Pericardium fibroblast (primary cell): ENCODE measurements around the genes KMT5C, TMEM190, FIZ1, ZNF865, U2AF2 and NLRP4.

- RAMPAGE, long total RNA, result no peak
Measured at GRCh38 chr19:55279359-55279754, 553 bp downstream of the HSPBP1 start.

GRCh38 chr19:55339033-55340018 lies at the start of gene KMT5C:
Gene KMT5C (plus strand): TSS chr19:55339876.
- RAMPAGE, long total RNA, result start-site peak on the plus strand at chr19:55339870-55339909, 37 and 14 reads in 2 replicates

- RAMPAGE, long total RNA, result no peak
Measured at GRCh38 chr19:55345594-55346521, 6.2 kb downstream of the KMT5C start.

DNA sequence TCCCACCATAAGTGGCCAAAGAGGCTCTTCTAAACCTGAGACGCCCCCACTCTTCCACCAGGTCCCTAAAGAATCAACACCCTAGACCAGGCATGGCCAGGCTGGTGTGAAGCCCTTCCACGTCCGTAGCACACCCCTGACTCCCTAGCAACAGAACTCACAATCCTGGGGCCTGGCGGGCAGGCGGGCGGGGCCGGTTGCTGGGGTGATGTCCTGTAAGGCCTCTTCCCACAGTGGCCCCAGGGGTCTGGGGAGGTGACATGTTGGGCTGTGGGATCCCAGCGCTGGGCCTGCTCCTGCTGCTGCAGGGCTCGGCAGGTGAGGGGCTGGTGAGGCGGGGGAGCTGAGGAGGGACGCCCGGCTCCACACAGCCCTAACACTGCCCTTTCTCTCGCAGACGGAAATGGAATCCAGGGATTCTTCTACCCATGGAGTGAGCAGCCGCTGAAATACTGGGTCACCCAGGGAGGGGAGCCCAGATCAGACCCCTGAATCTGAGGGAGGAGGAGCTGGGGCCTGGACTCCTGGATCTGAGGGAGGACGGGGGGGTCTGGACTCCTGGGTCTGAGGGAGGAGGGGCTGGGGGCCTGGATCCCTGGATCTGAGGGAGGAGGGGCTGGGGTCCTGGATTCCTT lies at the start of gene TMEM190:
Gene TMEM190, plus strand, starts transcription at position 233 of the 635 bp plus-strand sequence.
- RAMPAGE, long total RNA, result no peak

- RAMPAGE, long total RNA, result no peak
Measured at GRCh38 chr19:55406297-55407560, 859 bp downstream of the UBE2S start.

GRCh38 chr19:55441753-55442302 lies 1.3 kb downstream of the SHISA7 start:
- RAMPAGE, long total RNA, result no peak

DNA sequence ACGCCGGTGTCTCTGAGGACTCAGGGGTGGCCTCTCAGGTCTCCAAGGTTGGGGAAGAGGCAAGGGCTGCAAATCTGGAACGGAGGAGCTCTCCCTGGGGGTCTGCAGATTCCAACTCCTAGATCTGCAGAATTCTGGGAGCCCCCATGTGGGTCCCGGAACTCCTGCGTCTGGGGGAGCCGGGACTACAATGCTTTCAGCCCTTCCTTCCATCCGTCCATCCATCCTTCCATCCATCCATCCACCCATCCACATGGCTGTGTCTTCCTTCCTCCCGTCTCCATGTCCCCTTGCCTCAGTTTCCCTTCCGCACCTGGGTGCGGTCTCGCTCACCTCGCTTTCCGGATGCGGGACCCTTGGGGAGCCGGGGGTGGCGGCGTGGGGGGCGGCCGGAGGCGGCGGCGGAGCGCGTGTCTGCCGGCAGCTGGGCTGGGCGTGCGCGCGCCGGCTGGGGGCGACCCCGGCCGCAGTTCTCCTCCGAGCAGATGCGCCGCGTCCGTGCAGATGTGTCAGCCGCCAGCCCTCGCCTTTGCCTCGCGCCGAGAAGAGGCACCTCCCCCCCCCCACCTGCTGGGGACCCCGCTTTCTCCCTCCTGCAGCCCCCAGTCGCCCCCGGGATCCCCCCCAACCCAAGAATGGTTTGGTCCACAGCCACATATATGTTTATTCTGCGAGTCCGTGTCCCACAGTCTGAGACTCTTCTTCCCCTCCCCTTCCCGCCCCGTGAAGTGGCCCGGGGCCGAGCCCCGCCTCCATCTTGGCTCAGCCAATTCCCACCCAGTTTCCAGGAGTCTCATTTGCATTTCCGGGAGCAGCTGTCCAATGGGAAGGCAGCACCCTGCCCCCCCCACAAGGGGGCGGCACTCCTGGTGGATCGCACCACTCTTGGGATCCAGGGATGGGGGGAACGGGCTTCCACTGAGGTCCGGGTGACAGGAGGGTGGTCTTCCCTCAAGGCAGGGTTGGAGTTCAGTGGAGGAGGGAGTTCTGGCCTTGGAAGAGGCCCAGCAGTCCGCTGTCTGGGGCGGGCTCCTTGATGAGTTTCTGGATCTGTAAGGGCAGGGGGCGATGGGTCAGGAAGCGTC lies 8.8 kb downstream of the ISOC2 start:
- RAMPAGE, long total RNA, result no peak

DNA sequence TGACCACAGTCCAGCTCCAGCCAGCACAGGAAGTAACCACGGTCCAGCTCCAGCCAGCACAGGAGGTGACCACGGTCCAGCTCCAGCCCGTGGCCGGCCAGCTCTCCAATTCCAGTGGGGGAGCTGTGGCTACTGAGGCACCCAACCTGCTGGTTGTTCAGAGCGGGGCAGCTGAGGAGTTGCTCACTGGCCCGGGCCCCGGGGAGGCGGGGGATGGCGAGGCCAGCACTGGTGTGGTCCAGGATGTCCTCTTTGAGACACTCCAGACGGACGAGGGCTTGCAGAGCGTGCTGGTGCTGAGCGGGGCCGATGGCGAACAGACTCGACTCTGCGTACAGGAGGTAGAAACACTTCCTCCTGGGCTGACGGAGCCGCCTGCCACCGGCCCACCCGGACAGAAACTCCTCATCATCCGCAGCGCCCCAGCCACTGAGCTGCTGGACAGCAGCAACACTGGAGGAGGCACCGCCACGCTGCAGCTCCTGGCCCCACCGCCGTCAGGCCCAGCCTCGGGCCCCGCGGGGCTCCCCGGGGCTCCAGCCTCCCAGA lies 1.2 kb upstream of the NAT14 start:
- RAMPAGE, long total RNA, result no peak

DNA sequence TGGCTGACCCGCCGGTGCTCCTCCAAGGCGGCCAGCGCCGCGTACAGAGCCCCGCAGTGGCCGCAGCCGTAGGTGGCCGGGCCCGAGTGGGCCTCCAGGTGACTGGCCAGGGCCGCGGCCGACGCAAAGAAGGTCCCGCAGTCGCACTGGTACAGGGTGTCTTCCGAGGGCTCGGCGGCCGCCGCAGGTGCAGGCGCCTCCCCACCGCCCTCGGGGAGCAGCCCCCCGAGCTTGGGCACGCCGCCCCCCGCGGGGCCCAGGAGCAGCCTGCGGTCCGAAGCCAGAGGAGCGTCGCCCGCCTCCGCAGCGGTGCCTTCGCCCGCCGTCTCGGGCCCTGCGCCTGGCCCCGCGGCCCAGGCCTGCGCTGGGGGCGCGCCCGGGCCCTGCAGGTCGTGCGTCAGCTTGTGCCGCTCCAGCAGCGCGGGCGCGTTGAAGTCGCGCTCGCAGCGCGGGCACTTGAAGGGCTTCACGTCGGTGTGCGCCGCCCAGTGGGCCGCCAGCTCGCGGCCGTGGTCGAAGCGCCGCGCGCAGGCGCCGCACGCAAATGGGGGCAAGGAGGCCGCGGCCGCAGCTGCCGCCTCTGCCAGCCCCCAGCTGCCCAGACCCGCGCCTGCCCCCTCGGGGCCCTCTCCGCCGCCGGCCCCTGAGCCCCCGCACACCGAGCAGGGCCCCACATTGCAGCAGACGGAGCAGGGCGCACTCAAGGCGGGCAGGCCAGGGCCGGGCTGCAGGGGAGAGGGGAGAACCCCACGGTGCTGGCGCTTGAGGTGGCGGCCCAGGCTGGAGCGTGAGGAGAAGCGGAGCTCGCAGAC lies 6.3 kb downstream of the FIZ1 start:
- RAMPAGE, long total RNA, result no peak

GRCh38 chr19:55598599-55599862 lies at the start of gene FIZ1:
Gene FIZ1 (minus strand): TSS chr19:55599517.
- RAMPAGE, long total RNA, result no peak

GRCh38 chr19:55604975-55605860 lies at the start of gene ZNF865:
Gene ZNF865 (plus strand): TSS chr19:55605647.
- RAMPAGE, long total RNA, result no peak

- RAMPAGE, long total RNA, result no peak
Measured at GRCh38 chr19:55635877-55637031, 4.5 kb upstream of the ZNF580 start.

- RAMPAGE, long total RNA, result no peak
Measured at GRCh38 chr19:55642730-55643549, 509 bp upstream of the ZNF581 start.

DNA sequence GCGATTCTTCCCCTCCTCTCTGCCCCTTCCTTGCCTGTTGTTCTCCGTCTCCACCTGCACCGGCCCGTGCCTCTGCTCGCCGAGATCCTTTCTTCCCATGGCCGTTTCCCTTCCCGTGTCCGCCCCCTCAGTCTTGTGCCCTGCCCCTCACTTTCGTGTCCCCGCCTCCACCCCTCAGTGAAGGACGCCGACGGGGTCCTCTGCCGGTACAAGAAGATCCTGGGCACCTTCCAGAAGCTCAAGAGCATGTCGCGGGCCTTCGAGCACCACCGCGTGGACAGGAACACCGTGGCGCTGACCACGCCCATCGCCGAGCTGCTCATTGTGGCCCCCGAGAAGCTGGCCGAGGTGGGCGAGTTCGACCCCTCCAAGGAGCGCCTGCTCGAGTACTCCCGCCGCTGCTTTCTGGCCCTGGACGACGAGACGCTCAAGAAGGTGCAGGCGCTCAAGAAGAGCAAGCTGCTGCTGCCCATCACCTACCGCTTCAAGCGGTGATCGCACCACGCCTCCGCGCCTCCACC lies 2.5 kb upstream of the U2AF2 start:
- RAMPAGE, long total RNA, result no peak

DNA sequence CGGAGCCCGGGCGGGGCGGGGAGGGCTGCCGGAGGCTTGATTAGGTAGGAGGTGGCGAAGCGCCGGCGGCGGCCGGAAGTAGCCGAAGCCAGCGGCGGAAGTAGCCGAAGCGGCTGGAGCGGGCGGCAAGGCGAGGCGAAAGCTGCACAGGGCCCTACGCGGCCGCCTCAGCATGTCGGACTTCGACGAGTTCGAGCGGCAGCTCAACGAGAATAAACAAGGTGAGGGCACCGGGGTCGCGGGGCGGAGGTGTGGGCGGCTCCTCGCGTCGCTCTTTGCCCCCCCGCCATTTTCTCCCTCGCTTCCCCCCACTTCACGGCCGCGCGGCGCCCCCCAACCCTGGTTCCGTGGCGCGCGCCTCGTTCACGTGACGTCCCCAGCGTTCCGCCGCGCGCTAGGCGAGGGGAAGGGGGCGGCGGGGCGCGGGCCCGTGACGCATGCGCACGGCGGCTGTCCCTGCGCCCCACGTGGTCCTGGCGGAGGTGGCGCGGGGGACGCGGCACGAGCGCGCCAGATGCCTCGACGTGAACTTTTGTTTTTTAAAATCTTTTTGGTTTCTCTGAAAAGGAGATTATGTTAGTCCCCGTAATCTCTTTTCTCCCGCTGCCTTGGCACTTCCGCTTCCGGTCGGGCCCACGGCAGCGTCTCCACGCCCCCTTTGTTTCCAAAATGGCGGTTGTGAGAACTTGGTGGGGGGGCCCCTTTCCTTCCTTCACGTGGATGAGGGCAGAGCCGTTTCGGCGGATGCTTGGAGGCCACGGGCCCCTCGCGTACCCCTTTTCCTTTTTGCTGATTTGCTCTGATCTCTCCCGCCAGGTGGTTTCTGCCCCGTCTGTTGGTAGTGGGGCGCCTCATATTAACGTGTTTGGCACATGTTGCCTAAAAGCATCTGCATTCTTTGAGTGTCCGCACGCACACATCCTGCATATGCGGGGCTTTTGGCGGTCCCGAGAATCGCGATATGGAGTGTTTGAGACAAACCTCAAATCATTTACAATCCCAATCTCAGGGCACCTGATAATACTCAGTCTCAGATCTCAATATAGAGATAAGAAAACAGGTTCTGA lies at the start of gene U2AF2:
Gene U2AF2, plus strand, starts transcription at position 103 of the 1,067 bp plus-strand sequence.
- RAMPAGE, long total RNA, result start-site peak on the plus strand centred at position 103 of the sequence, 77 bp wide, 897 and 630 reads in 2 replicates

DNA sequence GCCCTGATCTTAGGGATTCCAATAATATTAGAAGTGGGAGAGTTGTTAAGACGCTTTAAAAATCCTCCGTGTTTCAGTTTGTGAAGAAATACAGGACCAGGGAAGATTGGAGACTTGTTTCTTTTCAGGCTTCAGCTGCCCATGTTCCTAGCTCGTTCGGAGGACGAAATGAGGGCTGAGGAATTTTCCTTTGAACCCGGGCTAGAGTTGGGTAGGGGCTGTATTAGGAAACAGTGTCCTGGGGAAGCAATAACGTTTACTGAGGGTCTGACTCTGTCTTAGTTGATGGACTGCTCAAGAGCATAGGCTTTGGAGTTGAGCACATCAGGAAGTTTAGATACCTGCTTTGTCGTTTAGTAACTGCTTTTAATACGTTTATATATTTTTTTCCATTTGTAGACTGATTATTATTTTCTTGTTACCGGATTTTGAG lies 1.3 kb downstream of the U2AF2 start:
- RAMPAGE, long total RNA, result no peak

- RAMPAGE, long total RNA, result no peak
Measured at GRCh38 chr19:55676836-55677635, 2.0 kb downstream of the EPN1 start.

GRCh38 chr19:55687097-55687899 lies 12.3 kb downstream of the EPN1 start:
- RAMPAGE, long total RNA, result no peak

DNA sequence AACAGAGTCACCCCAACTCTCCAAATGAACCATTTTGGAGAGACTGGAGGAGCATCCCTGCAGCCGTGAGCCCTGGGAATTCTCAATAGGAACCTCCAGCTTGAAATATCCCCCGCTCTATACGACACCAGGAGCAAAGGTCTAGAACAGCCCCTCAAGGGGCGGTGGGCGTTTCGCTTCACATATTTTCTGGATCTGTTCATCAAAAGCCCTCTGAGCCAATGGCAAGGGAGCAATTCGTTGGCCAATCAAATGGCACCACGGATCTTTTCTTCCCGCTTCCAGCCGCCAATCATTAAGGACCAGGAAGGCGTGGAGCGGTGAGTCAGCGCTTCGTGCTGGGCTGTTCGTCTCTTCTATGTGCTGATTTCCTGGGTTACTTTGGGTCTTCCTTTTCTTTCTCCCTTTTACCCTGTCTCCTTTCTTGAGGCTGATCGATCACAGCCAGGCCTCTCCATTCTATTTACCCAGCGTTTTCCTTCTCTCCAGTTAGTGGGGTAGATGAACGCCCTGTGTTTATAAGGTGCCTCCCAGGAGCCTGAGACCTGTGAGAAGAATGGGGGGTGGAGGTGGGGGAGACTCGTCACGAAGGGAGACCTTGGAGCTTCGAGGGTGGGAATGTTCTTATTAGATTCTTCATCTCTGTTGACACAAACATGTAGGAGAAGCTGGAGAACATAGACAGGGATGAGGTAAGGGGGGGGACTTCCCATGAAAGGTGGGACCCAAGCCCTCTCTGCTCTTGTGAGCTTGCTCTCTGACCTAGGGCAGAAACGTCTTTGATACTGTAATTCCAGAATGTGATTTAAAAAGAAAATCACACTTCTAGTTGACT lies at the start of gene NLRP4:
Gene NLRP4, plus strand, starts transcription at position 298 of the 835 bp plus-strand sequence.
- RAMPAGE, long total RNA, result no peak

DNA sequence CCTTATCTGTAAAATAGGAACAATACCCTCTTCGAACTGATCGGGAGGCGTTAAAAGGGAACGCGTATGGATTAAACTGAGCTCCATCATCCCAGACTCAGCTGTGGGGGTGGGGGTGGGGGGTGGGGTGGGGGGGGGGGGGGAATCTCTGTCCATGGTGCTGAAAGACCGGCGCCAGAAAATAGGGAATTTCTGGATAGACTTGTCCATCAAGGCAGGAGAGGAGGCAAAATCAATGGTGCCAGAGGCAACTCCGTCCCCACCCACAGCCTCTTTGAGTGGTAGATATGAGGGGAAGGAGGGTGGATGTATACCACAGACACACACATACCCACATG lies 37.5 kb downstream of the ZNF787 start:
- RAMPAGE, long total RNA, result no peak